Sciatic nerve (tissue), 1 donor: ENCODE data around the gene STX11.

DNA sequence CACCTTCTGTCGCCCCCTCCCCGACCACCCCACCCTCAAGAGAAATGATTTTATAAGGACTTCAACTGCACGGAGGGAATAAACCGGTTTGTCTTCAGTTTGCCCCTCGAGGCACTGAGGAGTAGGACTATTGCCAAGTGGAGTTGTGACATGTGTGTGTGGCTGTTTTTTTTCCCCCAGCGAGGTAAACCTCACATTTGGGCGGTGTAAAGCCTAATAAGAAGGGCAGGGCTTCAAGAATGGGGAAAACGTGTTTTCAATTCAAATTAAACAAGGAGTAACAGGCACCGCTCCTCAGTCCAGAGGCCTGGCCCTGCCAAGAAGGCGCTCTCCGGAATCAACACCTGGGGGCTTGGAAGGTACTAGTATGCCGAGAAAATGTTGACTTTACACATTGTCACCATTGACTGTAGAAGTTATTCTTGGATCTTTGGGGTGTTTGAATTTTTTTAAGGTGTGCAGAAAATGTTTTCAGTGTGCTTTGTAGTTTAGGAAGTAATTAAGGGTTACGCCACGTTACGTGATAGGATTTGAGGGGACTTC is 645 bp downstream of the ADGRG6 start:
- PRO-cap = bidirectional peak, plus-strand start at position 297 of the sequence, minus-strand start at position 116 of the sequence; unidirectional peak, plus-strand start at position 297 of the sequence

GRCh38 chr6:142819997-142821164 is 124.6 kb downstream of the HIVEP2 start:
- PRO-cap = no peak

- PRO-cap = no peak
Measured at GRCh38 chr6:142903676-142904408, 41.1 kb downstream of the HIVEP2 start.

DNA sequence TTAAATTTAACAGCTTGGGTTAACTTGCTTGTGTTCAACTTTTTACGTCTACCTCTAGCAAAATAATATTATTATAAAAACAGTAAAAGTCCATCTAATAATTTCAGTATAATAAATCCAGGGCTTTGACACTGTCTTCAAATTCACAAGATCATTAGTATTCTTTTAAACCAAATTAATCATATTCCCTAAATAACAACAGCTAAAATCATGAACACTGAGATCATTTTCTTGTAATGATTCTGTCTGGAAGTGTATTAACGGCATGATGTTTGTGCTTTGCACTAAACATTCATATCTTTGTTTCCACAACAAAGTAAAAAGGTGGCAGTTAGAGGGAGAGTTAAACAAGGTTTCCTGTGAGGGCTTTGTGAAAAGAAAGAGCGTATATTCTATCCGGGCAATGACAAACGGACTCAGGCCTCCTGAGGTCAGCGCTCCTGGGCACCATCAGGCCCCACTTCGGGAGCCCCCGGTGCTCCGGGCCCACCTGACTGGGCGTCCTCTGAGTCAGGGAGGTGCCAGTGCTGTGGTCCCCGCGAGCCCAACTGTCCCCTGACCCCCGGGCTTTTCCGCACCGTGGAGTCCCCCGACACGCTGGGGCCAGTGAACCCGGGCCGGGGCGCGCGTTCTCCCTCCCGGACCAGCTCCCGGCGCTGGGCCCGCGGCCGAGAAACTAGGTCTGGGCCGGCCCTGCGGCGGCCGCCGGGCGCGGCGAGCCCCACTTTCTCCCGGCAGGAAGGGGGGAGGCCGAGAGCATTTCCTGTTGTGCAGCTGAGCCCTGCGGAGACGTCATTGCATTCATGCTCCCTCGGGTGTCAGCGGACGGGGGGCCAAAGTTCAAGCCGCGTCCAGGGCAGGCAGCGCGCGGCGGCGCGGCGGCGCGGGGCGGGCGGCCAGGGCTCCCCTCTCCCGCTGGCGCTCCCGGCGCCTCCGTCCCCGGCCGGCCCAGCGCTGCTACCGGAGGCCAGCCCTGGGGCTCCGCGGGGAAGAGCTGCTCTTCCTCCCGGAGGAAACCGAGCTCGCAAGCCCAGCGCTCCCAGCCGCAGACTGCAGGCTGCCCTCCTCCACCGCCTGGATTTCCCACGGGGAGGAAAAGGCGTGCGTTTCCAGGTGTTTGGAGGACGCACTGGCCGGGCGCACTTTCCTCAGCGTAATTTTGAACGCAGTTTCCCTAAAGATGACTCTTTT is 18.4 kb downstream of the HIVEP2 start:
- PRO-cap = bidirectional peak, plus-strand start at position 863 of the sequence, minus-strand start at position 733 of the sequence; bidirectional peak, plus-strand start outside the sequence, minus-strand start at position 1,052 of the sequence

DNA sequence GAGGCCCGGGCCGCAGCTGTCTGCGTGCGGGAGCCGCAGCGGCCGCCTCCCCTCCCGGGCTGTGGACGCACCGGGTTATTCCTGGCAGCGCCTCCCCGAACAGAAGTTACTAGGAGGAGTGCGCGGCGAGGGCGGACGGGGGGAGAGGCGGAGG is 1.1 kb upstream of the HIVEP2 start:
- PRO-cap = bidirectional peak, plus-strand start outside the sequence, minus-strand start at position 101 of the sequence

DNA sequence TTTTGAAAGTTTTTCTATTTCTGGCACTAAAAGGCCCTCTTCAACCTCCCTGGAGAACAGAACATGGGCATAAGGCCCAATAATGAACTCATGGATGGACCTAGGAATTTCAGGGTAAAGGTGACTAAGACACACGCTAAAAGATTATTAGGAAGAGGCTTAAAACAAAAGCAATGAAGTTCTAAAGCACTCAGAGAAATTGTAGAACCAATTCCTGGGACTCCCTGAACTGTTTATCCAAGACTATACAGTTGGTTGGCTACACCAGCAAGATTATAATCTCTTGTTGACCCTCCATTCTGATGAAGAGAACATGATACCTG is 1.1 kb downstream of the AIG1 start:
- PRO-cap = no peak

- PRO-cap = no peak
Measured at GRCh38 chr6:143539176-143539537, 27.6 kb upstream of the FUCA2 start.

GRCh38 chr6:143568896-143569585 is 57.5 kb upstream of the FUCA2 start:
- PRO-cap = unidirectional peak, minus-strand start at chr6:143568982

DNA sequence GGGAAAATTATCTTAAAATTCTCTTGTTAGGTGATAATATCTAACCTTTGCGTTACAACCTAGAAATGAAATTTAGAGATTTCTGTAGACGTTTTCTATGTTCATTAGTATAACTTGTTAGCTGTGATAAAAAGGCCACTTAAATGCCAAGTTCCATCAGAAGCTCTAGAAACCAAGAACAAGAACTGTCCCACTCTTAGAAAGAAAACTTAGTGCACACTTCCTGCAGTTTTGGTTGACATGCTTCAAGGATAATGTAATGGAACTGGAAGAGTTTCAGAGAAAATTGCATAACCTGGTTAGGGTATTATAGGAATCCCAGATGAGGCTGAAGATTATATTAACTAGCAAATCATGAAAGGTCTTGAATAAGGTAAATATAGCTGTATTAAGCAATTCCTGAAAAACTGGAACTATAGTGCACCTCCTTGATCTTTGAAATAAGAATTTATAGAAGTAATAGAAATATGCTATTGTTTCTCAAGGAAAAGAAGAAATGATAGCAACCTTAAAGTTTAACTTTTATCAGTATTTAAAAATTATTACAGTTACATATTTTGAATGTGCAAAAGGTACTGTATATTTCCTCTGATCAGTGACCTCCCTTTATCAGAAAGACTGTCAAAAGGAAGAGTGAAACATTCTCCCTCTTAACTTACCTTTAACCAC is 1.8 kb upstream of the PHACTR2 start:
- PRO-cap = no peak

DNA sequence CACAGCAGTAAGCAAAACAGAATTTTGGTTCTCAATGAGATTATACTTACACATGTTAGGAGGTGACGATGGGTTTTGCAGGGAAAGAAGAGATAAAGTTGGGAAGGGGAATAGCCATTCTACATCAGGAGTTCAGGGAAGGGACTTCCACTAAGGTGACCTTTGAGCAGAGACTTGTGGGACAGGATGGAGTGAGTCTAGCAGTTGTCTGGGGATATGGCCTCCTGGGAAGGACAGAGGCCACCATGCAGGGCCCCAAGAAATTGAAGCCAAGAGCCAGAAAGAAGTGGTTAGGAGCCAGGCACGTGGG is 66.6 kb downstream of the PHACTR2 start:
- PRO-cap = no peak

GRCh38 chr6:144063620-144064390 is 31.6 kb downstream of the SF3B5 start:
- PRO-cap = bidirectional peak, plus-strand start at chr6:144064196, minus-strand start at chr6:144064105

DNA sequence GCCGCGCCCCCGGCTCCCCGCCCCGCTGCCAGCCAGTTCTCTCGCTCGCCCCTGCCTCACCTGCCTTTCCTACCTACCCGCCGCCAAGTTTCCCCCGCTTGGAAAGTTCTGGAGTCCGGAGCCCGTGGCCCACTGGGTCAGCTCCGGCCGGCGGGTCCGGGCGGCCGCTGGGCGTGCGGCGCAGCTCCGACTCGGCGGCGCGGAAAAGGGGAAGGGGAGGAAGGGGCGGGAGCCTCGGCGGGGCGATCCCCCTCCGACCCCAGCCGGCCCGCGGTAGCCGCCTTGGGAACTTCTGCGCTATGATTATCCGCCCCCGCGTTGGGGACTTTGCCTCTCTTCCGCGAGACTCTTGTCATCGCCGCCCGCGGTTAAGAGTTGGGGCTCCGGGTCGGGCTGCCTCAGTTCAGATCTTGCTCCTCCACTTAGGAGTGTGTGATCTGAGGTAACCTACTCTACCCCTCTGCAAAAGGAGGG is 30.9 kb downstream of the SF3B5 start:
- PRO-cap = bidirectional peak, plus-strand start at position 224 of the sequence, minus-strand start at position 191 of the sequence

GRCh38 chr6:144149935-144150634 is at the start of gene STX11:
Gene STX11, plus strand, starts transcription at chr6:144150517.
- PRO-cap = bidirectional peak, plus-strand start at chr6:144150517, minus-strand start at chr6:144150160

GRCh38 chr6:144565120-144565544 is 280.0 kb downstream of the UTRN start:
- PRO-cap = no peak

GRCh38 chr6:144678215-144678651 is 393.1 kb downstream of the UTRN start:
- PRO-cap = no peak

DNA sequence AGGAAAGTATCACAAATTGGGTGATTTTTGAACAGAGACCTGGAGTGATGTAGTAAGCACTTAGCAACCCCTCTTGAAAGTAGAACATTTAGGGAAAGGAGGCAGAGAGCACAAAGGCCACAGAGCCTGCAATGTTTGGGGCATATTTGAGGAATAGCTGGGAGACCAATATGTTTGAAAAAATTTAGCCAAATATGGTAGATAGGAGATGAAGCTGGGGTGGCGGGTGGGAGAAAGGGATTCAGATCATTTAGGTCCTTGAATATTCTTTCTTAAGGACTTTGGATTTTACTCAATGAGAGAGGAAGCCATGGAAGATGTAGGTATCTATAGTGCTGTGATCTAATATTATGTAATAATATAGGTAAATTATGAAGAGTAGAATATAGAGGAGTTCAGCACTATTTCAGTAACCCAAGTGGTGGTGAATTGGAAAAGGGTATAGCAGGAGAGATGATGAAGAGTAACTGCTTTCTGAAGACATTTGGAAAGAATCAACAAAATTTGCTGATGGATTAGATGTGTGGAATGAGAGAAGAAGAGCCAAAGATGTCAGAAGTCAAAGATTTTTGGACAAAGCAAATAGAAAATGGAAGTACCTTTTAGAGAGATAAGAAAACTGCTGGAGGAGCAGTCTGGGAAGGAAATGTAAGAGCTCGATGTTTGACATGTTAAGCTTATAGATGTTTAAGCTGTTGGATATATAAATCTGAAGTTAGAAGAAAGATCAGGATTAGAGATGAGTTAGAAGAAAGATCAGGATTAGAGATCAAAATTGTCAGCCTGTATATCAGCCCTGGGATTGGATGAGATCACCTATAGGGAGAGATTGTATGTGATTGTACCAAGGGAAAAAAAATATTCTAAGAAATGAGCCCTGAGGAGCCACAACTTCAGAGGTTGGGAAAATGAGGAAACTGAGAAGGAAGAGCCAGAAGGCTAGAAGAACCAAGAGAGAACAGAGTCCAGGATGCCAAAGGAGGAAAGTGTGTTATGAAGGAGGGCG is 417.8 kb downstream of the UTRN start:
- PRO-cap = no peak

DNA sequence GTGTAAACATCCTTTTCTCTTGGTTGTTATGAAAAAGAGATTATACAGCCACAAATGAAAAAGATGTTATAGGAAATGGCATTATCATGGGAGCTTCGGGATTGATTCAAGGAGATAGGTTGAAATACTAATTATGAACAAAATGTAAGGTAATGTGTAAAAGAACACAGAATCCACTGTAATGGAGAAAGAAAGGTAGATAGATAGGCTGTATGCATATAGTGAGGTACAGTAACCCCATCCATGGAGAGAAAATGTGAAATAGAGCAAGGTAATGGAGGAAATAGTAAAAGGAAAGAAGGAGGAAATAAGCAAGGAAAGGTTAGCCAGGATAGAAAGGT is 525.1 kb downstream of the UTRN start:
- PRO-cap = no peak

DNA sequence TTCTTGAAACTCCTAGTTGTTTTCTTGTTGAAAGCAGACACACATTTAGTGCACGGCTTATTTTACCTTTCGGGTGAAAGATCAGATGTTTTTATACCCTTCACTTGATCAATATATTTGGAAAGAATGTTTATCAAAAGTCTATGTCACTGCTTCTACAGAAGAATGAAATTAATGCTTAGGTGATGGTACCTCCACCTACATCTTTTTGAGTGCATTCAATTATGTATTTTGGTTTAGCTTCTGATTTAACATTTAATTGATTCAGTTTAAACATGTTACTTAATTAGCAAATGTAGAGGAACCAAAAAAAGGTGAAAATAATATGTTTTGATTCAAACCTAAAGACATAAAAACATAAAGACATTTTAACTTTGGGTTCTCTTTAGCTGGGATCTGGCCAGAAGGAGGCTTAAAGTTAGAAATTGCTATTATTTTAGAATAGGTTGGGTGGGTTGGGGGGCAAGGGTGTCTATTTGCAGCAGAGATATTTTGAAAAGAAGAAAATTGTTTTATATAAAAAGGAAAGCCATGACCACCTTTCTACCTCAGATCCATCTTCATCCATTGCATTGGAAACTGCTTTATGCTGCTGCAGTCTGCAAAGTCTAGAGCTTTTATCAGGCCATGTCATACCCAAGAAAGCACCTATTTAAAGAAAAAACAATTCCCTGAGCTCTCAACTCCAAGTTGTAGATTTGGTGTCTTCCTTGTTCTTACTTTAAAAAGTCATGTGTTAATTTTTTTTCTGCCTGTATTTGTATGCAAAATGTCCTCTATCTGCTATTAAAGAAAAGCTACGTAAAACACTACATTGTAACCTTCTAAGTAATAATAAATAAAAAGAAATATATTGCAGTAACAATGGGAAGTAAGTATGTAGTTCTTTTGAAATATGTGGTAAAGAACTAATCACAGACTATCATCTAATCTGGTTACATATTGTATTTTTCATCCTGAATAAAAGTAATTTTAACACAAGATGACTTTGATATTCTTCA is 567.2 kb downstream of the UTRN start:
- PRO-cap = no peak

DNA sequence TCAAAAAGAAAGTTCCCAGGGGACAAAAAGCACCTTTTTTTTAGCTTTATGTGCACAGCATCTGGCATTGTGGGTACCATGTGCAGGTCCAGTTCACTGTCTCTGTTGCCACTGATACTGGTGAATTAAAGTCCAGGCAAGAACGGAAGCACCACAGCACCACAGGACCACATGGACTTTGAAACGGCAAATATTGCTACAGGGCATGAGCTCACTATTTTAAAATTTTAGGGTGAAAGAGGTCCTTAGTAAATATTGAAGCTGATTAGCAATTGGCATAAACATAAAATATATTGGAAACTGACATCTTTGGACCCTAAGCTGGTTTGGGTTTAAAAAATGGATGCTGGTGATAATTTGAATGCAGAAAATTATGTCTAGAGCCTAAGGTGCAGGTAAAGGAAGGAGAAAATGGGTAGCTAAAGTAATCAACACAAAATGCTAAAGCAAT is 709.0 kb downstream of the EPM2A start:
- PRO-cap = no peak

DNA sequence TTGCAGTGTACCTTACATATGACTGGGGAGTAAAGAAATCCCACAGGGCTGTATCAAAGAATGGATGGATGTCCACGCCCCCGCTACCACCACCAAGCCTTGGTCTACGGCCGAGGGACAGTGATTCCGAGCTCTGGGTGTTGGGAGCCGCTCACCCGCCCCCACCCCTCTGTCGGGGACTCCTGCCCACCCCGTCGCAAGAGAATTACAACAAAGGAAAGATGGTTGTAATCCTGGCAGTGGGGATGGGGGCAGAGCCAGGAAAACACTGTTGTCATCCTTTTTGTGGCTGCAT is 817 bp upstream of the FBXO30 start:
- PRO-cap = no peak